ENCODE results near the genes NDUFS2, FCRLA and DUSP12.

DNA sequence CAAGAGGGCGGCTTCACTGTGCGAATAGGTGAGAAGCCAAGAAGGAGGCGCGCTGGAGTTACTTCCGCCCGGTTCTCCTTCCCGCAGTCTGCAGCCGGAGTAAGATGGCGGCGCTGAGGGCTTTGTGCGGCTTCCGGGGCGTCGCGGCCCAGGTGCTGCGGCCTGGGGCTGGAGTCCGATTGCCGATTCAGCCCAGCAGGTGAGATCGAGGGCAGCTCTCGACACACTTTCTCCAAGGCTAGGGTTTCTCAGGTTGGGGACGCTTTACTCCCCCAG lies at the start of gene NDUFS2:
TSS of gene NDUFS2 (plus strand) at position 86 of the 276 bp plus-strand sequence.
- PRO-cap: bidirectional peak, plus-strand start at position 102 of the sequence, minus-strand start outside the sequence

DNA sequence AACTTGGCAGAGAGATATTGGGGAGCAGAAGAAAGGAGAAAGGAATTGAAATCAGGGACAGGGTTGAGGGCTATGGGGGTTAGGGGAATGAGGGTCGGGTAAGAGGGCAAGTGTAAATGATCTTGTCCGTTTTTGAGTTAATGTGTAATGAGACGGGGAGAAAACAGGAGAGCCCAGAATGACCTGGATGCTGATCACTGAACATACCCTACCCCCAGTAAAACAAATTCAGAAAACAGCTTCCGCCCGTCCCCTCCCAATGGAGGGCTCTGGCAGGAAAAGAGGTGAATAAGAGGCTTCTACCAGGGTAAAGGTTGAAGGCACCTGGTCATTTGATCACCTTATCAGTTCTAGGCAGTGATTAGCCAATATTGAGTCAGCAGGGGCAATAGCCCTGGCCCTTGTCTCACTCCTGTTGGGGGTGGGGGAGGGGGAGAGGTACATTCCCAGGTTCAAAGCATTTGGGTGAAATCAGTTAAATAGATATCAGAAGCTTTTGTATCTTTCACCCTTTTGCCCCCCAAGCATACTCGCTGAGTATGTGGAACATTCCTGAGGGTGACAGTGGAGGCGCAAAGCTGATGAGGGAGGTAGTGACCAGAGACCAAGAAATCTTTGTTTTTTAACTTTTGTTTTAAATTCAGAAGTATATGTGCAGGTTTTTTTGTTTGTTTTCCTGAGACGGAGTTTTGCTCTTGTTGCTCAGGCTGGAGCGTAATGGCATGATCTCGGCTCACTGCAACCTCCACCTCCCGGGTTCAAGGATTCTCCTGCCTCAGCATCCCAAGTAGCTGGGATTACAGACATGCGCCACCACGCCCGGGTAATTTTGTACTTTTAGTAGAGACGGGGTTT lies 847 bp upstream of the APOA2 start:
- PRO-cap: no peak

DNA sequence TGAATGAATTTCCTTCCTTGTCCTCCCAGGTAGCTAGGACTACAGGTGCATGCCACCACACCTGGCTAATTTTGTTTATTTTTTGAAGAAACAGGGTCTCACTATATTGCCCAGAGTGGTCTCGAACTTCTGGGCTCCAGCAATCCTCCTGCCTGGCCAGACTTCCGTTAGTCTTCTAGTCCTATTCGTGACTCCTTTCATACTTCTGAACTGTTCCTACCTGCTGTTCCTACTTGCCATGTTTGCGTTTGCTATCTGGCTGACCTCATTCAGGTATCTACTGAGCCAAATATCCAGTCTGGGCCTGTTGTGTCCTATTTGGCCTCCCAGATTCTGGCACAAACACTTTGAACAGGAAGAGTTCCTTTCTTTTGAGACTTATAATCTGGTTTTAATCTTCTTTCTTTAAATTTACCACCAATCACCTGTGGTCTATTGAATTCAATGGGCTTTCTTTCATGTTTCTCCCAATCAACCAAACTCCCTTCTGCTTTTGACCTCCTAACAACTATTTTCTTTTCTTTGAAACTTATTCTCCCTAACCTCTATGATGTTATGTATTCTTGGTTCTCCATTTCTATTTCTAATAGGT lies 6.9 kb upstream of the NR1I3 start:
- PRO-cap: no peak

GRCh38 chr1:161364601-161365238 lies 3.0 kb downstream of the CFAP126 start:
- PRO-cap: no peak

GRCh38 chr1:161400253-161400557 lies 32.5 kb upstream of the CFAP126 start:
- PRO-cap: no peak

DNA sequence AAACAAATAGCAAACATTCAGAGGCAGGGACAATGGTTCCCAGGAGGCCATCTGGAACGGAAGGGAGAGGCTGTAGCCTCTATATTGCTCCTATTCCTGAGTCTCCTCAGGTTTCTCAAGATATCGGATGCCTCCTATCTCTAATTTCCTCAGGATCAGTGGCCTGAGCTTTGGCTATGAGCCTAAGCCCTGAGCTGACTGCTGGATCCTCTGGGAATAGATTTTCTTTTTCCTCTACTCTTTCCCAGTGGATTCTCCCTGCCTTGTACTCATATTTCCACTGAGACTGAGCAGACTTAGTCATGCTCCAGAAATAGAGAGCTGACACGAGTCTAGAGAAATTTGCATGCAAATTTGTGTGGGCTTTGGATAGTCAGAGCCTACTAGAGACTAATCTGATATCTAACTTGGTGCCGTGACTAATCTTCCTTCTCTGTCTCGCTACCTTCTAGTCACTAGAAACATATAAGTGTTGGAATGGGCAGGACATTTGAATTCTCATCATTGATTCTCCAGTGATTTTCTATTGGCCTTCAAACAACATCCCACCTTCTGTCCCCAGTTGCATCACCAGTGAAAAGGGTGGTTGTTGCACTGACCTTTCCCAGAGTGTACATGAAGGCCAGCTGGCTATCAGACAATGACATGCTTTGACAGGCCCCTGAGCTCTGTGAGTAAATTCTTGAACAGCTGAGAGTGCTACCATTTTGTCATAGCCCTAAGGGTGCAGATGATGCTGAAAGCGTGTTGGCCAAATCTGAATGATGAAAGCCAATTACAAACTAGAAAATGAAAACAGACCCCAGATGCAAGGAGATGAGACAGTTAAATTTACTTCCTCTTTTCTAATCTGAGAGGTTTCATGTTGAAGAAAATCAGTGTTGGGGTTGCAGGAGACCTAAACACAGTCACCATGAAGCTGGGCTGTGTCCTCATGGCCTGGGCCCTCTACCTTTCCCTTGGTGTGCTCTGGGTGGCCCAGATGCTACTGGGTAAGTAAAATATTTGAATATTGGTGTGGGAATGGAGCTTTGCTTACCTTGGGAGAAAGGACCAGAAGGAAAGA lies at the start of gene FCRLA:
TSS of gene FCRLA (plus strand) at position 878 of the 1,066 bp plus-strand sequence.
- PRO-cap: no peak

GRCh38 chr1:161718666-161719369 lies 2.5 kb upstream of the FCRLB start:
- PRO-cap: no peak

- PRO-cap: no peak
Observed at GRCh38 chr1:161739697-161740409, 9.7 kb upstream of the DUSP12 start.

GRCh38 chr1:161749262-161749908 lies at the start of gene DUSP12:
TSS of gene DUSP12 (plus strand) at chr1:161749786.
- PRO-cap: no peak

- PRO-cap: no peak
Observed at GRCh38 chr1:161872139-161872813, 106.2 kb downstream of the ATF6 start.

DNA sequence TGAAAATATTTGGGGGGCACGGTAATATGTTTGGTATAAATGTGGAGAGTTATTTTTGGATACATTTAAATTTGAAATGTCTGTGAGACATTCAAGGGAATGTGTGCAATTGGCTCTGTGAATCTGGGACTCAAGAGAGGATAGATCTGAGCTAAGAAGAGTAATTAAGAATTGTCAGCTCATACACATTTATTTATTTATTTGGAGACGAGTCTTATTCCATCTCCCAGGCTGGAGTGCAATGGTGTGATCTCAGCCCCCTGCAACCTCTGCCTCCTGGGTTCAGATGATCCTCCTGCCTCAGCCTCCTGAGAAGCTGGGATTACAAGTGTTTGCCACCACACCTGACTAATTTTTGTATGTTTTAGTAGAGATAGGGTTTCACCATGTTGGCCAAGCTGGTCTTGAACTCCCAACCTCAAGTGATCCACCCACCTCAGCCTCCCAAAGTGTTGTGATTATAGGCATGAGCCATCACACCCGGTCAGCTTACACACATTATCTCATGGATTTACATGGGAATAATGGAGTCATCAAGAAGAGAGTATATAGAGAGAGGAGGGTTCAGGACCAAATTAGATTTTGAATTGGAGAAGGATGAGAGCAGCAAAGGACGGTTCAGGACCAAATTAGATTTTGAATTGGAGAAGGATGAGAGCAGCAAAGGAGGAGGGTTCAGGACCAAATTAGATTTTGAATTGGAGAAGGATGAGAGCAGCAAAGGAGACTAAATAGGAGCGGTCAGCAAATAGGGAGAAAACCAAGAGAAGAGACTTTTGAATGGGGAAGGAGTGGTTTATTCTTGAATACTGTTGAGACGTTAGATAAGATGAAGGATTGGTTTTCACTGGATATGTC lies 112.0 kb downstream of the ATF6 start:
- PRO-cap: no peak

- PRO-cap: no peak
Observed at GRCh38 chr1:161961199-161961962, 62.3 kb downstream of the OLFML2B start.

DNA sequence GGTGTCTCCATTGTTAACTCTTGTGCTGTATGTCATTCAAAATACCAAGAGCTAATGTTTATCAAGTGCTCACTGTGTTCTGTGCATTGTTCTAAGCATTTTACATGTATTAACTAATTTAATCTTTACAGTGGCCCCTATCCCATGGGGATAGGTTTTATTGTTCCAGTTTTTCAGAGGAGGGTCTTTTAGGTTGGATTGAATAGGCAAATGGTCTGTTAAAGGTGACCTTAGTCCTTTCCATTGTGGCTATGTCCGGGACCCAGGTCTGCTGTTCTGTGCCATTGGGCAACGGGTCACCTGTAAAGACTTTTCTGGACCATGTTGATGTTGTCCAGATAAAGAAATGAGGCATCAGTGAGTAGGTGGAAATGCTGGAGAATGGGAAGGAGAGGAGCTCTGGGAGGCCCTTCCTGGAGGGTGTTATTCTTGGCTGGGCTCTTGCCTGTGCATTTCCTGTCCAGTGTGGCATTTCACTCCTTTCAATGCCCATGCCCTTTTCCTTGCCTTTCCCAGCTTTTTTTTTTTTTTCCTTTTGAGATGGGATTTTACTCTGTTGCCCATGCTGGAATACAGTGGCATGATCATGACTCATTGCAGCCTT lies 11.6 kb downstream of the NOS1AP start:
- PRO-cap: no peak

GRCh38 chr1:162088594-162088907 lies 19.1 kb downstream of the NOS1AP start:
- PRO-cap: no peak

DNA sequence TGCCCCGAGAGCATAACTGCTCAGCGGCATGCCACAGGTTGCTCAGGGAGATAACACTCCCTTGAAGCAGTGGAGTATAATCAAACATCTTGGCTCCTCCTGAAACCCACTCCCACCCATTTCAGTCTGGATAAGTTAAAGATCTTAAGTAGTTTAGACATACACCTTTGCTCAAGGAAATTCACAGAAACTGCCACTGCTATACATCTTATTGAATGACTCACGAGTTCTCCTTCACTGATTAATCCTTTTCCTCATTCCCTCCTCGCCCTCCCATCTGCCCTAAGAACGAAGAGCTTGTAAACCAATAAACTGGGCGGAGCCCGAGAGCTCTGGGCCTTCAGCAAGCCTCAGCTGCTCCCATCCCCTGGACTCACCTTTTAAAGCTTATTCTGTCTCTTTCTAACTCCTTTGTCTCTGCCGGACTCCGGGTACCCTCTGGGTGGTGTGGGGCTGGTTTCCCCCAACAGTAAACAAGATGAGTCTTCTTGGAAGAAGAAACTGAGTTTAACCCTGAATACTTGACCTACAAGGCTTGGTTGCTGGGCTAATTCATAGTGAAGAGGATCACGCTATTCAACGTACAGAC lies 7.6 kb upstream of the SH2D1B start:
- PRO-cap: no peak

- PRO-cap: no peak
Observed at GRCh38 chr1:162488050-162488644, 9.5 kb upstream of the UHMK1 start.

DNA sequence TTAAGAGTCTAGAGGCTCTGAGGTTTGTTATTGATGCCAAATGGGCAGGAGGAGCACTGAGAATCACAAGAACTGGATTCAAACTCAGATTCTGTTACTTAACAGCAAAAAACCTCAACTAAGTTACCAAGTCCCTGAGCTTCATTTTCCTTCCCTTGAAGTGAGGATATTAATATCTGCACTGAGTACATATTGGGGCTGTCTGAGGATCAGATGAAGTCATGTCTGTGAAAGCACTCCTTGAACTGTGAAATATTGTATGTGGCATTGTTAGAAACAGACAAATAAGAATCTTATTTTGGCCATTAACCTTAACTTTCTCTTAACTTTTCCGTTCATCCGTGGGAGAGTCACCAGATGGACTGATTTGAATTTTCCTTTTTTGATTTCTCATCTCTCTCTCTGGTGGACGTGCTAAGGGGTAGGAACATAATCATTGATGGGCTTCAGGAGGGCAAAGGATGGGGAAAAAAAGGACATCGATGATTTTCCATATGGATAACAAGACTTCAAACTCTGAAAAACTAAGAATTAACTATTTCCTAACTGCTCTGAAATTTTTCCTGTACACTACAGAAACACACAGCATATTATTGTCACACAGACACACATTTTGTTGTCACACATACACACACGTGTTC lies 5.2 kb upstream of the DDR2 start:
- PRO-cap: no peak

DNA sequence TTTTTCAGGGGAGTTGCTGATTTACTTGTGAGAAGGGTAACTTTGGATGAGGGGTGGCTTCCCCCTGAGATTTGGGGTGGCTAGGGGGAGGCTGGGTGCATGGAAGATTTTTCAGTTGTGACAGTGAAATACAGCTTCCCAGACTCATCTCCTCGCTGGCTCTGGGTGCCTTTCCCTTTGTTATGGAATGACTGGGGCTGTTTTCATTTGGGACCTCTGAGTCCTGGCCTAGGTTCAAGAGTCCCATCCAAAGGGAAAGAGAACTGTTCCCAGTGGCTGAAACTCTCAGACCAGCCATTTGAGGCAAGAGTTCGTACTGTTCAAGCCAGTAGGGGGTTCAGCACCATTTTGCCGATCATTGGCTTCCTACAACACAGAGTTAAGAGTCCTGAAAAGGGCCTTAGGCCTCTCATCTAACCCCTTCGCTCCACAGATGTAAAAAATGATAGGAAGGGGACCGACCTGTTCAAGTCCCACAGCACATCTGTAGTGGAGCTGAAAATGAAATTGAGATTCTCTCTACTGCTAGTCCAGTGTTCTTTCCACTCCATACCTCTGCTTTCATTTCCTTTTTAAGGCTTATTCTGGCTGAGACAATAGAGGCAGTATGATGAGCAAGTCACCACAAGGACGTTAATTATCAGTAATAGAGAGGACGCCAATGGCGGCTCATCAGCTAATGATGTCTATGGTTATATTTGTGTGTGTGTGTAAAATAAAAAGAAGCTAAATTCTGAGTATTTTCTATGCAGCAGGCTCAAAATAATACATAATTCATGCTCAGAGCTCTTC lies 1.0 kb downstream of the DDR2 start:
- PRO-cap: no peak

- PRO-cap: no peak
Observed at GRCh38 chr1:163289912-163290852, 31.6 kb upstream of the NUF2 start.

GRCh38 chr1:163315564-163315833 lies 6.3 kb upstream of the NUF2 start:
- PRO-cap: no peak